Hematopoietic multipotent progenitor cell (in vitro differentiated cells): ENCODE data around the gene SBDS.

- CAGE, long polyA plus RNA = no peak
Measured at GRCh38 chr7:65251782-65252848, 121.5 kb upstream of the ZNF92 start.

- CAGE, long polyA plus RNA = no peak
Measured at GRCh38 chr7:66036274-66036626, 39.4 kb upstream of the ASL start.

DNA sequence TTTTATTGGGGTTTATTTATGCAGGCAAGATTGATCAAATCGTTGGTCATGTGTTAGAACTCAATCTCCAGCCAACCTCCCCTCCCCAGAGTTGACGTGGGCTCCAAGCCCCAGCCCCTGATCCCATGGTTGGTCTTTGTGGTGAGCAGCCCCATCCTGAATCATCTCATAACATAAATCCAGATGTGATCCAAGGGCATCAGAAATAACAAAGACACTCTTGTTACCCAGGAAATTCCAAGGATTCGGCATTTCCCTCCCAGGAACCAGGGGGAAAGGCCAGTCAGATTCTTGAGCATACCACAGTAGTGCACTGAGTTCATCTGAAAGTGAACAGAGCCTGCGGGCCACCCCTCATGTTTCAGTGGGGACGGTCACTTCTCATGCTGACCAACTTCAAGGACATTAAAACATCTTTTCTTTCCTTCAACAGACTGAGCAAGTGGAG is 151.3 kb downstream of the TPST1 start:
- CAGE, long polyA plus RNA = no peak

- CAGE, long polyA plus RNA = no peak
Measured at GRCh38 chr7:66371206-66371594, 166.1 kb downstream of the TPST1 start.

GRCh38 chr7:66555087-66555364 is 73.7 kb upstream of the KCTD7 start:
- CAGE, long polyA plus RNA = no peak

DNA sequence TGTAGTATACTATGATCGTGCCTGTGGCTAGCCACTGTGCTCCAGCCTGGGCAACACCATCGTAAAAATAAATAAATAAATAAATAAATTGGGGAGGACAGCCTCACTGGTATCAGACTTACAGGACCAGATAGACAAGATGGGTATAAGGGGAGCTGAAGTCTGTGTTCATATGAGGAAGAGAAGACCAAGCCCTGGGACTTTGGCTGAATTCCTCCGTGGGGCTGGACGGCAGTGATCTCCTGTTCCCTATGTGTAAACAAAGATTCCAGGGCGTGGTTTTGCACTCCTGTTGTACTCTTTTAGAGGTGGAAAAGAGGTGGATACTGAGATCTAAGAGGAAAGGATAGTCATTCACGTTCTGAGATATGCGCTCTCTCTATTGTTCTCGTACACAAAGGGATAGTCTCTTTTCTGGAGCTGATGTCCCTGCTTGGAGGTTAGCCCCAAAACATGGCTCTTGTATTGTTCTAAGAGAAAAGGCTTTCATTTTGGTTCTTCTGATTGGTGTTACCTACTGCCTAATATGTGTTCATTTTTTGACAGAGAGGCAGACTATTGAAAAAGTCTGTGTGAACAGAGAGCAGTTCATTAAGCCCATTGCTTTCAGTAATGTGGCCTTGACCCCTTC is 12.2 kb downstream of the KCTD7 start:
- CAGE, long polyA plus RNA = no peak

DNA sequence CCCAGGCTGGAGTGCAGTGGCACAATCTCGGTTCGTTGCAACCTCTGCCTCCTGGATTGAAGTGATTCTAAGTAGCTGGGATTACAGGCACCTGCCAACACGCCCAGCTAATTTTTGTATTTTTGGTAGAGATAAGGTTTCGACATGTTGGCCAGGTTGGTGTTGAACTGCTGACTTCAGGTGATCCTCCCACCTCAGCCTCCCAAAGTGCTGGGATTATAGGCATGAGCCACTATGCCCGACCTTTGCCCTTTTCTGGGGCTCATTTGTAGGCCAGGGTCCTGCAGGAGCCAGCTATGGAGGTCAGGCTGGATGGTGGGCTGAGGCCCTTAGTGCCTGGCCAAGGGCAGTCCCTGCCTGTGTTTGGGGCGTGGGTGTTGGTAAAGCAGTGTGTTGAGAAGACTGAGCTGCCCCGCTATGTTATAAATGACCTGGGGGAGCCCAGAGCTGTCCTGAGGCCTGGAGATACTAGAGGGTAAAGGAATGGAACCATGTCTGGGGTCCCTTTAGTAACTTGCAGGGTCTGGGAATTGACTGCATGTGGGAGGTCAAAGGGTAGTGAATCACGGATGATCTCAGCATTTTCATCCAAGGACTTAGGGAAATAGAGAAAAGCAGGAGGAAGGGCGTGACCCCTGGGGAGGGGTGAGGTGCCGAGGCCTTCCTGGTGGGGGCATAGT is 31.2 kb downstream of the TMEM248 start:
- CAGE, long polyA plus RNA = no peak

GRCh38 chr7:66988927-66989258 is 6.5 kb downstream of the SBDS start:
- CAGE, long polyA plus RNA = no peak

DNA sequence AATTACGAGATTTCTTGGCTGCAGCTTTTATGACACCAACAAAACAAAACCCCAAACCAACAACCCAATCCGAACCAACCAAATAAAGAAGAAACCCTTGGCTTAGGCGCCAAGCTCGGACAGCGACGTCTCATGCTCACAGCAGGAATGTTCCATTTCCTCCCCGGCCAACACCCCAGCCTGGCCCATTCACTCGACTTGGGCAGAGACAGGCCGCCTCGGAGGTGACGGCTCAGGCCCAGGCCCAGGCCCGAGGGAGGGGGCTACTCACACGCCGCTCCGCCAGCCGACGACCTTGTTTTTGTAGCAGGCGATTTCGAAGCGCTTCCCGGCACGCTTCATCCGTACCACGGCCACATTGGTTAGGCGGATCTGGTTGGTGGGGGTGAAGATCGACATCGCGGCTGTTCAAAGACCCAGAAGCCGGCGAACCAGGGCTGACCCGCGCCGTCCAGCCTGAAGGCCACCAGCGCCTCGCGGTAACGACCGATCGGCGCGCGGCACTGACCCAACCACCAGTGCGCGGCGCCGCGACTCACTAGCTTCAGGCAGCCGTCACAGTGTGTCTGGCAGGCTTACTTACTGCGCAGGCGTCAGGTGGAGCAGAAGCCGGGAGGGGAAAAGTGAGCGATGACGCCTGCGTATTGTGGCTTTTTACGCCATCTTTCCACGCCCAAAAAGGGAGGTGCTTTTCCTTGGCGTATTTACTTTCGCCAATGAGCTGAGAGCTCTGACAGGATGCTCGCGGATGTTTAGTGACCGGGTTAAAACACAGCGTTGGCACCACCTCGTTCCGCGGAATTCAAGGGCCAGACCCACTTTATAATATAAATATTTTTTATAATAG is at the start of gene SBDS:
Gene SBDS (minus strand): TSS at position 568 of the 847 bp plus-strand sequence.
- CAGE, long polyA plus RNA = start-site peak on the minus strand centred at position 546 of the sequence, 82 bp wide, 1,892 reads

- CAGE, long polyA plus RNA = no peak
Measured at GRCh38 chr7:66996127-66996685, 427 bp upstream of the TYW1 start.

GRCh38 chr7:67066985-67067530 is 70.4 kb downstream of the TYW1 start:
- CAGE, long polyA plus RNA = no peak

GRCh38 chr7:67392550-67392962 is 115.8 kb downstream of the SPDYE21 start:
- CAGE, long polyA plus RNA = no peak

GRCh38 chr7:67392963-67393363 is 116.2 kb downstream of the SPDYE21 start:
- CAGE, long polyA plus RNA = no peak

DNA sequence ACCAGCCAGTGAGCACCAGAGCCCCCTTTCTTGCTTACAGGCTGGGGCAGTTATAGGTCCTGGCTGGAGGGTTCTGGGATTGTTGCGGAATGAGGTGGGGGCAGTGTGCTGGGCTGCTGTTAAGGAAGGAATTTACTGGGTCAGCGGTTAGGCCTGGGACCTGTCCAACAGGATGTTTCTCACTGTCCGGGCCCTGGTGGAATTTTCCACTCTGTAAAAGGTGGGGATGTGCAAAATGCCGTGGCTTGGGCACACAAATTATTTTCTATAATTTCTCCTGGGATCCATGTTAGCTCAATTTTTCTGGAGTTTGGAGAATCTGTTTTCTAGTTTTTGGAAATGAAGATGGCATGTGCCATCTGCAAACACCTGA is 477.2 kb downstream of the SPDYE21 start:
- CAGE, long polyA plus RNA = no peak

DNA sequence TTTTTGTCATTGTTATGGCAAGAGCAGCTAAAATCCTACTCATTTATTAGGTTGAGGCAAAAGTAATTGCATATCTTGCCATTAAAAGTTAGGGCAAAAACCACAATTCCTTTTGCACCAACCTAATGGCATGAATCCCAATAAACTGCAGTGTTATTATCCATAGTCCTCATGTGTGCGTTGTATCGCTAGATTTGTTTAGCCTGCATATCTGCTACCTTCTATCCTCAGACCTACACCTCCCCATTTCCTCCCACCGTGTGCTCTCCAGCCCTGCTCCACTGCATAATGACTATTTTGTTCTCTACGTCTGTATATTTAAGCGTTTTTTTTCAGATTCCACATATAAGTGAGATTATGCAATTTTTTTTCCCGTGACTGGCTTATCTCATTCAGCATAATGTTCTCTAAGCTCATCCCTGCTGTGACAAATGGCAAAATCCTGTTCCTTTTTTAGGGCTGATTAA is 1036.2 kb upstream of the AUTS2 start:
- CAGE, long polyA plus RNA = no peak

- CAGE, long polyA plus RNA = no peak
Measured at GRCh38 chr7:68820711-68821033, 777.6 kb upstream of the AUTS2 start.

DNA sequence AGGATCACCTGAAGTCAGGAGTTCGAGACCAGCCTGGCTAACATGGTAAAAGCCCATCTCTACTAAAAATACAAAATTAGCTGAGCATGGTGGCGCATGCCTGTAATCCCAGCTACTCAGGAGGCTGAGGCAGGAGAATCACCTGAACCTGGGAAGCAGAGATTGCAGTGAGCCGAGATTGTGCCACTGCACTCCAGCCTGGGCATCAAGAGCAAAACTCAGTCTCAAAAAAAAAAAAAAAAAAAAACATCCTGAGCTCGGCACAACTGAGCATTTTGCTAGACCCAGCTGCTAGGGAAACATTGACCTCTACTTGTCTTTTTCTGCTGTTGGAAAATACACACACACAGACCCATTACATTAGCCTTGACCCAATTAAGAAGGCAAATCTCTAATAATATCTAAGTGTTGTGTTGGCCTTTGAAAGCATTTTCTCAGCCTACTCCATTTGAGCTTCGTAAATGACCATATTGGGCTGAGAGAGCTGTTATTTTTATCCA is 92.4 kb upstream of the AUTS2 start:
- CAGE, long polyA plus RNA = no peak

DNA sequence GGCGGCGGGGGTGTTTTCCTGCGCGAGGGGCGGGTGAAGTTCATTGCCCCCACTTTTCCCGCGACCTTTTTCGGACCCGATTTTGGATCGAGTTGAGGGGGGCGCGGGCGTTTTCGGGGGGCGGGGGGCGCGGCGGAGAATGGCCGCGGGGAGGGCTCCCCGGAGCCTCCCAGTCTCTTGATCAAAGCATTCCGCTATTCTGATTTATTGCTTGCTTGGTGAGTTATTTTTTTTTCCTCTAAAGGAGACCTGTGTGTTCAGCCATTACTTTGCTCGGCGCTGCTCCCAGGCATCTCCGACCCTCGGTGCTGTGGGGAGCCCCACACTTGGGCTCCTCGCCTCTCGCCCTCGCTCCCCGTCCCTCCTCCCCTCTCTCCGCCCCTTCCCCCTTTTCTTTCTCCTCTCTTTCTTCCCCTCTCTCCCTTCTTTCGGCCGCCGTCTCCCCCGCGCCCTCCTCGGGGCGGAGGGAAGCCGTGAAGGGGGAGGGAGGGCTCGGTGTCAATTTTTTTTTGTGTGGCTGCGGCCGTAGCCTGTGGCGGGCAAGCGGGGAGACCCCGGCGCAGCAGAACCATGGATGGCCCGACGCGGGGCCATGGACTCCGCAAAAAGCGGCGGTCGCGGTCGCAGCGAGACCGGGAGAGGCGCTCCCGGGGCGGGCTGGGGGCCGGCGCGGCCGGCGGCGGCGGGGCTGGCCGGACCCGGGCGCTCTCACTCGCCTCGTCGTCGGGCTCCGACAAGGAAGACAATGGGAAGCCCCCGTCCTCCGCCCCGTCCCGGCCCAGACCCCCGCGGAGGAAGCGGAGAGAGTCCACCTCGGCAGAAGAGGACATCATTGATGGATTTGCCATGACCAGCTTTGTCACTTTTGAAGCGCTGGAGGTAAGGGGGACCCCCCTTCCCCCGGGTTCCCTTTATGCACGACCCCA is 1.1 kb downstream of the AUTS2 start:
- CAGE, long polyA plus RNA = no peak

- CAGE, long polyA plus RNA = no peak
Measured at GRCh38 chr7:69600010-69600606, 1.8 kb downstream of the AUTS2 start.

DNA sequence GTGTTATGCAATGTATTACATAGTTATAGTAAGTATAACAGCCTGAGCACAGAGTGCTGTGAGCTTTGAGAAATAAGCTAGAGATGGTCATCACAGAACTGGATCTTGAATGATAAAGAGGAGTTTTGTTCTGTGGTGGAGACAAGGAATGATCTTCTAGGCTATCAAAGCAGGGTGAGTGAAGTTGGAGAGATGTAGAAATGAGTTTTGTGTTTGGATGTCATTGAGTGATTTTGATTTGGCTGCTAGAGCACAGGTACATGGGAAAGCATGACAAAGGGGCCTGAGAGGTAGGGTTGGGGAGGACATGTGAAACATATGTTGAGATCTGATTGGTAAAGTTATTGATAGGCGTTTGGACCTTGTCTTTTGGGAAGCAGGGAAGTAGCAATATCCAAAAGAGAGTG is 123.4 kb downstream of the AUTS2 start:
- CAGE, long polyA plus RNA = no peak